ENCODE results near the gene CRY2.

DNA sequence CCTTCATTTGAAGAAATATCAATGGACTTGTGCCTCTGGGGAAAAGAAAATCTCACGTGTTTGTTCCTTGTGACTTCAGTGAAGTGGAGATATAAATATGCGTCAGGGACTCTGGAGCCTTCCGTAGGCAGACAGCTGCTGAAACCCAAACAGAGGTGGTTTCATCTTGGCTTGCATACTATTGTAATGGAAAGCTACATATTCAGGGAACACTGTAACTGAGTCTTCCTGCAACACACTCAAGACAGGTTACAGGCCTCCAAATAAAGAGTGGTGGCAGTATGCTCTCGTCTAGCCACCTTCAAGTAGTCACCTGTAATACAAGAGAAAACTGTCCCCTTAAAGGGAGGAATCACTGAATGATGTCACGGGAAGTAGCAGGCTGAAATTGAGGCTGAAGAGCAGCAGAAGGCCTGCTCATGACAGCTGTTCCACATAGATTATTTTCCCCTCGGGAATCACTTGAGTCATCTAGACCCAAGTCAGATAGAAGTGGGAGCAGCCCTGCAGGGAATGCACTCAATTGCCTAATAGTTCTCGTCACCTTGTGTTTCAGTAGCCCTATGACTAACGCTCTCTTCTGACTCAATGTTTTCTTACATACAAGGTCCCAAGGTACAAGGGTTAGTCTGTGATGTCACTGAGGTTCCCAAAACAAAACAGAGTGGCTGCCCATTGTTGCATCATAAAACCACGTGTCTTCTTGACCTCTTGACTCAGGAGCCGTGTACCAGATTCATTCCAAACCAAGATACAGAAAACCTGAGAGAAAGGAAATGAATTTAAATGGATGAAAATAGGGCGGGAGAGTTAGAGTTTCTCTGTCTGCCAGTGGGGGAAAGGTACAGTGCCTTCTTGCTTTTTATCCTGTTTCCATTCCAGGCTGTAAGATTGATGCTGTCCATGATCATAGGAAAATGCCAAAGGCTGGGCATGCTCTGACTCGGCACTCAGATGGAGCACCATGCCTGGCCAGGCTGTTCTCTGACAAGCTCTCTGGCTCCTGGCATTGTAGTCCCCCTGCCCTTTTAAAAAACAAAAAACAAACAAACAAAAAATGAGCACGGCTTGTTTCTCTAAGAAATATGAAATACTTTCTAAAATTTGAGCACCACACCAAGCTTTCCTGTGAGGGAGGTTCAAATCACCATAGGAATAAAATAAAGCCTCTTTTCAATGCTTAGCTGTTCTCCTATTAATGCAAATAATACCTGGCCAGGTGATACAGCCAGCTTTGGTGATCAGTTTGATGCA, 21.7 kb upstream of the C11orf96 start:
- PRO-cap = no peak

DNA sequence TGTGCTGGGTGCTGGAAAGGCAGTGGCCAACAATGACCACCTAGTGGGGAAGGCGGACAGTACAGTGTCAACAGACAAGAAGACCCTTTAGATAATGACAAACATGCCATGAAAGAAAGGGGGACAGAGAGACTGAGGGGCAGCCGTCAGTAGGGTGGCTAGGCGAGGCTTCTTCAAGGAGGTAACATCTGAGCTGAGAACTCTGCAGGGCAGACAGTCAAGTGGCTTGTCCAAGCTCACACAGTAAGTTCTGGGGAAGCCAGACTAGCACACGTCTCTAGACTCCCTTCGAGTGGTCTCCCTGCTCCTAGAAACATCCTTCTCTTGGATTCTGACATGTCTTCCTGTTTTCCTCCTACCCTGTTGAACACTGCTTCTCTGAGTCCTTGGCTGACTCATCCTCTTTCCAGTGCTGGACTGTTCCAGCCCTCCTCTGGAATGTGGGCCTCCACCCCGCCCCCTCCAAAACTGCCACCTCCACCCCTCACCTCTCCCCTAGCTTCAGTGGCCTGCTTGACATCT, 5.2 kb upstream of the C11orf96 start:
- PRO-cap = no peak

DNA sequence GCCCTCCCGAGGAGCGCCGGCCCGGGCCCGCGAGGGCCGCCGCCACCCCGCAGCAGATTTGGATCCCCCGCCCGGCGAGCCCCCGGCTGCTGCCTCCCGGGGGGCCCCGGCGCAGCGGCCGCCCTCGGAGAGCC, 160 bp downstream of the C11orf96 start:
- PRO-cap = no peak

DNA sequence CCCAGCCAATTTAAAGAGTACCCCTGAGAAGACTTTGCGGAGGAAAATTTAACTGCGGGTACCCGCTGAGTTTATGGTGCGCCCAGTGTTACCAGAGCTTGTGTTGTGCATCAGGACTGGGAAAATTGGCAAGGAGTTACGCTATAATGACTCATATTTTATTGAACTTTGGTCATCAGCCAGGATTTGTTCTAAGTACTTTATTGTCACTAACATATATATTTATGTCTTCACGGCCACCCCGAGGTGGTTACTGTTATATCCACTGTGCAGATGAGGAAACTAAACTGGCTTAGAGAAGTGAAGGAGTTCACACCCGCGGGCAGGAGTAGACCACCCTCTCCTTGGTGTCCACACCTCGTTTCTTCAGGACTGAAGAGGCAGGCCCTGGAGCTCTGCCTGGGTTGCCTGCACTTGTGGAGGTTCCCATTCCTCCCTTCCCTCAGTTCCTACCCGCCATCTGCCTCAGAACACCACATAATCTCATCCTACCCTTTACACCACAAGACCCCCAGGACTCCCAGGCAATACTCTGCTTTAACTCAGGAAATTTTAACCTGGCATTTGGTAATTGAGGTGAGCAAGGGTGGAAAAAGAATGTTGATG, 754 bp downstream of the ACCS start:
- PRO-cap = no peak

GRCh38 chr11:44530631-44531145, 34.8 kb upstream of the CD82 start:
- PRO-cap = no peak

- PRO-cap = no peak
Measured at GRCh38 chr11:44596447-44596901, 31.0 kb downstream of the CD82 start.

- PRO-cap = no peak
Measured at GRCh38 chr11:44623653-44624496, 58.4 kb downstream of the CD82 start.

- PRO-cap = no peak
Measured at GRCh38 chr11:44726308-44726611, 502 bp upstream of the TSPAN18 start.

- PRO-cap = no peak
Measured at GRCh38 chr11:44783849-44784080, 57.0 kb downstream of the TSPAN18 start.

DNA sequence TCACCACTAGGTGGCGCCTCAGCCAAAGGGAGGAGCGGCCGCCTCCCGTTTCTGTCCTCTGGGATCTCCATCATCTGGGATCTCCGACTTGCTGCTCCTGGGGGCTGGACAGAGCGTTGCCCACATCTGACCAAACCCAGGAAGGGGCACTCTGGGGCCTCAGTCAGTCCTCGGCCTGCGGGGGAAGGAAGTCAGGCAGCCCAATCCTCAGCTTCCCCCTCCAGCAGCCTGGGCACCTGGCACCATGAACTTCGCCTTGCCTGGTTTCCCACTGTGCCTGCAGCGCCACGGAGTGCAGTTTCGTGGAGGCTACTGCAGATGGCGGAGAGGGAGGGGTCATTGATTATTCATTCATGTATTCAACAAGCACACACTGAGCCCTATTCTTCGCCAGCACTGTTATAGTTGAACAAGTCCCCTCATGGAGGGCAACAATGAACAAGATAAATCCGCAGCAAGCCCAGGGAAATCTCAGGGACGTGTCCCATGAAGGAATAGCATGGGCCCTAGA, 23.4 kb downstream of the TP53I11 start:
- PRO-cap = no peak

DNA sequence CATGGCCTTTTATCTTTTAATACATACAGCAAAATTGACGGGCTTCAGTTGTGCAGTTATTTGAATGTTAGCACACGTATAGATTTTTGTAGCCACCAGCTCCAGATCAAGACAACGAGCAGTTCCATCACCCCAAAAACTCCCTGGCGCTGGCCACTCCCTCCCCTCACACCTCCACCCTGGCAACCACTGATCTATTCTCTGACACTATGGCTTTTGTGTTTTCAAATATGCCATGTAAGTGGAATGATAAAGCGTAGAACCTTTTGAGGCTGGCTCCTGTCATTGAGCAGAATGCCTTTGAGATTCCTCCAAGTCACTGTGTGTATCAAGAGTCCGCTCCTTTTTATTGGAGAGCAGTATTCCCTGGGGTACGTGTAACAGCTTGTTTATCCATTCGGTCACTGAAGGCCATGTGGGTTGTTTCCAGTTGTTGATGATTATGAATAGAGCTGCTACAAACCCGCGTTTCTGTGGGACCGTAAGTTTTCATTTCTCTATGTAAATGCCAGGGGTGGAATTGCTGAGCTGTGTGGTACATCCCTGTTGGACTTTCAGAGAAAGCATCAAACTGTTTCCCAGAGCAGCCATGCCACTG, 10.3 kb downstream of the TP53I11 start:
- PRO-cap = no peak

GRCh38 chr11:44943046-44943907, 7.4 kb downstream of the TP53I11 start:
- PRO-cap = no peak

DNA sequence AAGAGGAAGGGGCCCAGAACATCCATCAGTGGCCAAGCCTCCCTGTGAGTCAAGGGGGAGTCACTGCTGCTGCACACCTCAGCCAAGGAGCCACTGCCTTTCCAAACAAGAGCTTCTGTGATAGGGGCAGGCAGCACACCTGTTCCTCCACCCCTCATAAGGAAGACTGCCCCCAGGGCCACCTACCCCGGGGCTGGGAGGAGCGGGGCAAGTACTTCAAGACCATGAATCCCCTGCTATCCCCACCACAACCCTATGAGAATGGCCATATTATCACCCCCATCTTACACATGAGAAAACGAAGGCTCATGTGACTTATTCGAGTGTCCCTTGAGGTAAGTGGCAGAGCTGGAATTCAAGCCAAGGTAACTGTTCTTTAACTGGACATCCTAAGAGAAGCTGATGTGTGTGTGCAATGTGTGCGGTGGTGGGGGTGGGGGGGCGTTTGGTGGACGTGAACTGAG, 5.6 kb downstream of the TP53I11 start:
- PRO-cap = no peak

- PRO-cap = no peak
Measured at GRCh38 chr11:44956742-44957418, 6.2 kb upstream of the TP53I11 start.

- PRO-cap = no peak
Measured at GRCh38 chr11:44979555-44980357, 29.1 kb upstream of the TP53I11 start.

DNA sequence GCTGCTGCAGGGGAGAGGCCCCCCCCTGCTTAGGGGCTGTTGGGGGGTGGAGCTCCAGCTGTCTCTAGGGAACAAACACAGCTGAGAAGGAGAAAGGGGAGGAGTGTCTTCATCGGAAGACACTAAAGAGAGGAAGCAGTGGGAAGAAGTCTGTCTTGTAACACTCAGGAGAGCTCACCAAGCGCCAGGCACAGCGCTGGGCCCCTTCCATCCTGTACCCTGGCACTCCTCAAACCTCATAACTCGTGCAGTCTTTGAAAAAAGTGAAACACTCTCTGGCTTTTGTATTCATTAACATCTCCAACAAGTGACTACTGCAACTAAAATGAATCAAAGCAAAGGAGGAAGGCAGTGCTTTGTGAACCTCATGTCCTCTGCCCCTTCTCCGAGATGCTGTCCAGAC, 67.4 kb upstream of the PRDM11 start:
- PRO-cap = no peak

DNA sequence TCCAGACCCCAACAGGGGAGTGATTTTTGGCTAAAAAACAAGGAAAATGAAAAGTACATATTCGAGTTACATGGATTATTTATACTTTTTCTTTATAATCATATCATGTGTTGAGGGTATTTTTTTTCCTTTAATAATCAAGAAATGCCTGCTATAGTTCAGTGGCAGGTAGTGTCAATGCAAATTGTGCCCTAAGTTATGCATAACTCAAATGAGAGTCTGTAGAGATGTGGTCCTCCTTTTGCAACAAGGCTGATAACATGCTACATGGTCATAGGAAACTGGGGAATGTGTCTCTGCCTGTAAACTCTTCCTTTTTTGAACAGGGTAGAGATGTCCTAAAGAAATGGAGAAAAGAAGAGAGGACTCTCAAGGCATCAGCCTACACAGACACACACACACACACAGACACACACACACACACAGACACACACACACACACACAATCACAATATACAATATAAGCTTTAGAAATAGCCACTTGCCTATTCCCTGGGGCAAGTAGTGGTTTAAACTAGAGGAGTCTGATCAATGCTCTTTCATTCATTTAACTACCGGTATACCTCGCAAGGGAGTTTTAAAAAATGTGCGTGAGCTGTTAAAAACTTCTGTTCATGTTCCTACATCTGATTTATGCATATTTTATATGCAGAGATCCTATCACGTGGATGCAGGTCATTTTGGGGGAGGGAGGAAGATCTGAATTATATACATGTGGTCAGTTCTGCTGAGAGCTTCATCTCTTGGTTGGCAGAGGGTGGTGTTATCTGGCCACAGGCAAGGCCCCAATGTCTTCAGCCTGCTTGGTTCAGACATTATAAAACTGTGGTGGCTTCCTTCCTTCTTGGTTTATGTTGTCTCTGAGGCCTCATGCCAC, 56.8 kb downstream of the SYT13 start:
- PRO-cap = no peak

DNA sequence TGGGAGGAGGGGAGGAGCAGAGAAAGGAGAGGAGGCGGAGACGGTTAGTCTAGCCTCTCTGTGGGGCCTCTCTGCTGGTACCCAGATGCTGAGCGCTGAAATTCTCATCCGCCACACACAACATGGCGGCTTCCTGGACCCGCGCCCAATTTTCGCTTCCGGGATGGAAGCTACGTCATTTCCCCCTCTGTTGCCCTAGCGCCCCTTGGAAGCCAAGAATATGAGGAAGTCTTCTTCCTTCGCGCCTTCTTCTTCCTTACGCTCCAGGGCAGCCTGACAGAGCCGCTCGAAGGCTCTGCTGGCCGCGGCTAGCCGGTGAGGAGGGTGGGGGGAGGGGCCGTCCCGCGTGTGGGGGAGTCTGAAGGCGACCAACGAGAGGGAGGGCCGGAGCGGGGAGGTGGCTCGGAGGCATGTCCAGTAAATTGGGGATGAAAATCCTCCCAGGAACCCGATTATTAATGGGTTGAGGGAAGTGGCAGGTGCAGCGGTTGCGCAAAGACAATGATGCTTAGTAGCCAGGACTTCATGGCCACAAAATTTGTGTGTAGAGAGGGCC, 69.2 kb upstream of the SYT13 start:
- PRO-cap = no peak

DNA sequence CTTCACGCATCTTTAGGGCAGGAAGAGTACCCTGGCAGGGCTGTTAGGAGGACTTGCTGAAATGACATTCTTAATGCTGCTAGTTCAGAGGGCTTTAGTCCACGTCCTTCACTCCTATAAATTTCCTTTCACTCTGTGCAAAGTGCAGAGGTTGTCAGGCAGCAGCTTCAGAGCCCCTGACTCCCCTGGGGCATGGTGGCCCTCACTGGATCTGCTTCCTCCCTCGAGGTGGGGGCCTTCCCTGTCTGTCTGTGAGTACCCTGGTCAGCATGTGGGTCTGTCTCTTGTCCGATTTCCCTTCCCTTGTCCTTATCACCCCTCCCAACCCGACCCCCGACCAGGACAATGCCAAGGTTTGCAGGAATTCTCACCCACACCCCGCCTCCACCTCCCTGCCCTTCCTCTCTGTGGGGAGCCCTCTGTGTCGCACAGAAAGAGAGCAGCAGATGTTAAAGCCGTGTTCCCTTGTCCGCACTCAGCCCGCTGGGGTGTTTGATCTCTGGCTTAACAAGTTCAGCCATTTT, 124.5 kb upstream of the SYT13 start:
- PRO-cap = no peak

- PRO-cap = unidirectional peak, plus-strand start at chr11:45847487
Measured at GRCh38 chr11:45847390-45848429, at the start of gene CRY2. Gene CRY2, plus strand, starts transcription at chr11:45847475.

All from peritoneum (tissue), 1 donor.